Mammary microvascular endothelial cell (primary cell): ENCODE measurements around a stretch of chr20.

- RAMPAGE, long total RNA = no peak
These were observed 20.7 kb downstream of the MAP1LC3A start for GRCh38 chr20:34579182-34579560.

- RAMPAGE, long total RNA = no peak
These were observed 37.0 kb downstream of the PIGU start for GRCh38 chr20:34639708-34640515.

DNA sequence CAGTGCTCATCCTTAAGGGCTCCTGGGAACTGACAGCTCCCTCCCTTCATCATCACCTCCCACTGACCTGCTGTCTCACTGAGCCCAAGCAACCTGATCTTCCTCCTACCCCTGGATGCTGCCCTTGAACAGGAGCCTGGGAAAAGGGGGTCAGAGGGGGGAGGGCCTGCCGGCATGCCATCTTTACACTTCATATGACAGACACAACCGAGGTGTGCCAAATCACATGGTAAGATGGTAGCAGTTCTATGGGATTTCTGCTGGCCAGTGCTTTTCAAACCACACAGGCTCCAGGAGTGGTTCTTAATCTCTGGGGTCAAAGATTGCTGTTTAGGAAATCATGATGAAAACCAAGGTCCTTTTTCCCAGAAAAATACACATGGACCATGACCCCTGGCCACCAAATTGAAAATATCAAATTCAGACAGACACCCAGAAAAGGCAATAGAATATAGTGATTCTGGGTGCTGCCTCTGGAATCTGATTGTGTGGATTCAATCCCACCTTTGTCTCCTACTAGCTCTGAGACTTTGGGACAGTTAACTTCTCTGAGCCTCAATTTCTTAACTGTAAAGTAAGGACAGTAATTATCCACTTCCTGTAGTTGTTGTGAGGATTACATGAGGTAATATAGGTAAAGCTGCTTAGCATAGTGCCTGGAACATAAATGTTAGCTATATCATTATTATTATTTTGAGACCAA lies 3.1 kb downstream of the TP53INP2 start:
- RAMPAGE, long total RNA = no peak

GRCh38 chr20:34804913-34805530 lies 20.4 kb downstream of the NCOA6 start:
- RAMPAGE, long total RNA = no peak

DNA sequence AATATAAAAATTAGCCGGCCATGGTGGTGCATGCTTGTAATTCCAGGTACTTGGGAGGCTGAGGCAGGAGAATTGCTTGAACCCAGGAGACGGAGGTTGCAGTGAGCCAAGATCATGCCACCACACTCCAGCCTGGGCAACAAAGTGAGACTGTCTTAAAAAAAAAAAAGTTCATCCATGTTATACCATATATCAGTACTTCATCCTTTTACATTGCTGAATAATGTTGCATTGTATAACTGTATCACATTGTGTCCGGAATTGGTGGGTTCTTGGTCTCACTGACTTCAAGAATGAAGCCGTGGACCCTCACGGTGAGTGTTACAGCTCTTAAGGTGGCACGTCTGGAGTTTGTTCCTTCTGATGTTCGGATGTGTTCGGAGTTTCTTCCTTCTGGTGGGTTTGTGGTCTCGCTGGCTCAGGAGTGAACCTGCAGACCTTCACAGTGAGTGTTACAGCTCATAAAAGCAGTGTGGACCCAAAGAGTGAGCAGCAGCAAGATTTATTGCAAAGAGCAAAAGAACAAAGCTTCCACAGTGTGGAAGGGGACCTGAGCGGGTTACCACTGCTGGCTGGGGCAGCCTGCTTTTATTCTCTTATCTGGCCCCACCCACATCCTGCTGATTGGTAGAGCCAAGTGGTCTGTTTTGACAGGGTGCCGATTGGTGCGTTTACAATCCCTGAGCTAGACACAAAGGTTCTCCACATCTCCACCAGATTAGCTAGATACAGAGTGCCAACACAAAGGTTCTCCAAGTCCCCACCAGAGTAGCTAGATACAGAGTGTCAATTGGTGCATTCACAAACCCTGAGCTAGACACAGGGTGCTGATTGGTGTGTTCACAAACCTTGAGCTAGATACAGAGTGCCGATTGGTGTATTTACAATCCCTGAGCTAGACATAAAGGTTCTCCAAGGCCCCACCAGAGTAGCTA lies 21.5 kb downstream of the ACSS2 start:
- RAMPAGE, long total RNA = no peak

DNA sequence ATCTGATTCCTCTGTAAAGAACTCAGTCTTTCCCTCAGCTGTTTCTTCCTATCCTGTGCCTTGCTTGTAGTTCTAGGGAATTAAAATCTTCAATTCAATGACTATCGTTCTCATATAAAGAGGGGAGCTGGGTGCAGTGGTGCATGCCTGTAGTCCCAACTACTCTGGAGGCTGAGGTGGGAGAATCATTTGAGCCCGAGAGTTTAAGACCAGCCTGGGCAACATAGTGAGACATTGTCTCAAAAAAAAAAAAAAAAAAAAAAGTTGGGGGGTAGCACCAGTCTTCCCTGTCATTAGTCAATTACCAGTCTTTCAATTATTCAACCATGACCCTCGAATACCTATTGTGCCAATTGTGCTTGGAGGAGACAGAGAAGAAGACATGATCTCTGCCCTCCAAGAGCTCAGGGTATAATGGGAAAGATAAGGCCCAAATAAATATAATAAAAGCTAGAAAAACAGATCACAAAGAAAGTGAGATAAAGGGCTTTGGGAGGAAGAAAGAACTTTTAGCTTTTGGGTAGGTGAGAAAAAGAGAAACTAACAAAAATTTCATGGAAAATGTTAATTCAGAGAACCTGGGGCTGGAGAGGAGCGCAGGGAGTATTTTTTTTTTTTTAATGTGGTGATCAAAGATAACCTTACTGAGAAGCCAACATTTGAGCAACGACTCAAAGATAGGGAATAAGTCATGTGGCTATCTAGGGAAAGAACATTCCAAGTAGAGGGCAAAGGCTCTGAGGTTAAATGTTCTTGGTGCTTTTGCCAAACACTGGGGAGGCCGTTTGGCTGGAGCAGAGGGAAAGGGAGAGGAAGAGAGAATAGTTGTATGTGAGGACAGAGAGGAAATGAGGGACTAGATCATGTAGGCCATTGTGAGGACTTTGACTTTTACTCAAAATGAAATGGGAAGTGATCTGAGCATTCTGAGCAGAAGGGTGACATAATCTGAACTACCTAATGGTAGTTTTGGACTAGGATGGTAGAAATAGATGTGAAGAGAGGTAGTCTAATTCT lies 27.5 kb downstream of the ACSS2 start:
- RAMPAGE, long total RNA = no peak

GRCh38 chr20:34990114-34990656 lies 34.5 kb downstream of the MYH7B start:
- RAMPAGE, long total RNA = no peak

DNA sequence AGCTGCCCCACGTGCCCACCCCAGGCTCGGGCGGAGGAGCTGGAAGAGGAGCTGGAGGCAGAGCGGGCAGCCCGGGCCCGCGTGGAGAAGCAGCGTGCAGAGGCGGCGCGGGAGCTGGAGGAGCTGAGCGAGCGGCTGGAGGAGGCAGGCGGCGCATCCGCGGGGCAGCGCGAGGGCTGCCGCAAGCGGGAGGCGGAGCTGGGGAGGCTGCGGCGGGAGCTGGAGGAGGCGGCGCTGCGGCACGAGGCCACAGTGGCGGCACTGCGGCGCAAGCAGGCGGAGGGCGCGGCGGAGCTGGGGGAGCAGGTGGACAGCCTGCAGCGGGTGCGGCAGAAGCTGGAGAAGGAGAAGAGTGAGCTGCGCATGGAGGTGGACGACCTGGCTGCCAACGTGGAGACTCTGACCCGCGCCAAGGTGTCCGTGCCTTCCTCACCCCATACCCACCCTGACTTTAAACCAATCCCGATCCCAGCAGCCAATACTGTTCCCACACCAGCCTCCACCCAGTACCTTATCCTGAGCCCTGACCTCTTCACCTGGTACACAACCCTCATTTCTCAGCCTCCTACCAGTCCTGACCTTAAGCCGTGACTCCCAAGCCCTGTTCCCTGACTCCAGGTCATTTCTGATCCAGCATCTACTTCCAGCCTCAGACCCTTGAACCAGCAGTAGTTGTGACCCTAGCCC lies 41.7 kb downstream of the MYH7B start:
- RAMPAGE, long total RNA = no peak

DNA sequence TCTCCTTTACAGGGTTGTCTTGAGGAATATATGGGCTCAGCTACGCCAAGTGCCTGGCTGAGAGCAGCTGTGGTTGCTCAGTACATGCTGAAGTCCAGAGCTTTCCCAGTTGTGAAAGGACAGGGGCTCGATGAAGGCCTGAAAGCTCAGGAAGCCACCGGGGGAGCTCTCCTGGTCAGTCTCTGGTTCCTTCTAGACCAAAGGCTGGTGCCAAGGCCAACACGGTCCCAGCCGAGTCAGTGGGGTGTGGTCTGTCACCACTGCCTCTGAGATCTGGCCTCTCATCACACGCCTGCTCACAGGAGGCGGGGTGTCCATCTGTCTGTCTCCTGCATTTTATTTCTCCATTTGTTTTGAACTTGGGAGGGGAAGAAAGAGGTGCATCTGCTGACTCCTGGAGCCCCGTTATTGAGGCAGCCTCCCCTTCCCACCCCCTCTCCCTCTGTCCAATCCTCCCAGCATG lies 5.0 kb upstream of the FAM83C start:
- RAMPAGE, long total RNA = no peak

DNA sequence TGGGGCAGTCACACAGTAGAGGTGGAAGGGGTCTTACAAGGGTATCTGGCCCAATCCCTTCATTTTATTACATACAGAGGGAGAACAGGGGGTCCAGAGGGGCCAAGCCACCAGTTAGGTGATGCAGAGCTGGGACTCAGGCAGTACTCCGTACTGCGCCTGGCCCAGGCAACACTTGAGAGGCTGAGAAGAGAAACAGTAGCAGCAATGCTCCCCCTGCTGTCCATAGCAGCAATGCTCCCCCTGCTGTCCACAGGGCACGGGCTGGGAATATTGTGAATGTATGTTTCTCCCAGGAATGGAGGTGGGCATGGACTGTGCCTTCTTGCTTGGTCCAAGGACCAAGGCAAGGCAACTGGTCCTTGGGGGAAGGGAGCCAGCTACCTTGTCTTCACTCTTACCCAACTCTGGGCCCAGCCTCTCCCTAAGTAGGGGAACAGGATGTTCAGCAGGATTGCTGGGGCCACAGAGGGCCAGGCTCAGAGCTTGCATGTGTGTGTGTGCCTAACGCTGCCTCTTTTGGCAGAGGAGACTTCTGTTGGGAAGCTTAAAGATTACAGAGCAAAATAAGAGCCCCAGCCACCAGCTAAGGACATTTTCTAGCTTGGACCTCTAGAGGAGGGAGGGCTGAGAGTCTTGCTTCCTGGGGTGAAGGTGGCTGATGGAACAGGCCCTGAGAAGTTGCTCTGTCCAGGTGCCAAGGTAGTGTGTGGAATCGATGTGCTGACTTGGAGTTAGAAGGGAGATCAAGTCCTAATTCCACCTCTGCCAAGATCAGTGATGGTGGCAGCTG lies 14.9 kb upstream of the FAM83C start:
- RAMPAGE, long total RNA = no peak

DNA sequence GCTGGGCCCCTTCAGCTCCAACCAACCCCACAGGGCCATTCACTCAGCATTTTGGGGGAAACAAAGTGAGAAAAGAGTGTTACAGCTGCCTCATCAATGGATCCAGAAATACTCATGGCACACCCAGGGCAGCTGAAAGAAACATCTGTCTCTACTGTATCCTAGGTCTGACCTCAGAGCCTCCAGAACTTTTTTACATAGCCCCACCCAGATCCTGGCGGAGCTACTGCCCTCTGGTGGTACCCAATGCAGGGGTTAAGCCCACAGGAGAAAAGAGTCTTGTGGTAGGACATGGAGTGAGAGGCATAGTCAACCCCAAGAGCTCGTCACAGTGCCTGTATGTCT lies 37.2 kb upstream of the FAM83C start:
- RAMPAGE, long total RNA = no peak

- RAMPAGE, long total RNA = no peak
These were observed 21.0 kb downstream of the CEP250 start for GRCh38 chr20:35476355-35476899.

- RAMPAGE, long total RNA = no peak
These were observed 10.1 kb downstream of the ROMO1 start for GRCh38 chr20:35709147-35709890.

GRCh38 chr20:35719580-35720525 lies 20.6 kb downstream of the ROMO1 start:
- RAMPAGE, long total RNA = no peak

DNA sequence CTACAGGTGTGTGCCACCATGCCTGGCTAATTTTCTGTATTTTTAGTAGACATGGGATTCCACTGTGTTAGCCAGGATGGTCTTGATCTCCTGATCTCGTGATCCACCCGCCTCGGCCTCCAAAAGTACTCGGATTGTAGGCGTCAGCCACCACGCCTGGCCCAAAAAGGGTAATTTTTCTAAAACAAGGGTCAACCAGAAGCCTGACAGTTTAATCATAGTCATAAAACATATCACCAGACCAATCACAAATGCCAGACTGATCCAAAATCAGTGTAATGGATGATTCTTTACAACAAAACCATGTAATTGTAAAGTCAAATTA lies 15.8 kb downstream of the RBM39 start:
- RAMPAGE, long total RNA = no peak

DNA sequence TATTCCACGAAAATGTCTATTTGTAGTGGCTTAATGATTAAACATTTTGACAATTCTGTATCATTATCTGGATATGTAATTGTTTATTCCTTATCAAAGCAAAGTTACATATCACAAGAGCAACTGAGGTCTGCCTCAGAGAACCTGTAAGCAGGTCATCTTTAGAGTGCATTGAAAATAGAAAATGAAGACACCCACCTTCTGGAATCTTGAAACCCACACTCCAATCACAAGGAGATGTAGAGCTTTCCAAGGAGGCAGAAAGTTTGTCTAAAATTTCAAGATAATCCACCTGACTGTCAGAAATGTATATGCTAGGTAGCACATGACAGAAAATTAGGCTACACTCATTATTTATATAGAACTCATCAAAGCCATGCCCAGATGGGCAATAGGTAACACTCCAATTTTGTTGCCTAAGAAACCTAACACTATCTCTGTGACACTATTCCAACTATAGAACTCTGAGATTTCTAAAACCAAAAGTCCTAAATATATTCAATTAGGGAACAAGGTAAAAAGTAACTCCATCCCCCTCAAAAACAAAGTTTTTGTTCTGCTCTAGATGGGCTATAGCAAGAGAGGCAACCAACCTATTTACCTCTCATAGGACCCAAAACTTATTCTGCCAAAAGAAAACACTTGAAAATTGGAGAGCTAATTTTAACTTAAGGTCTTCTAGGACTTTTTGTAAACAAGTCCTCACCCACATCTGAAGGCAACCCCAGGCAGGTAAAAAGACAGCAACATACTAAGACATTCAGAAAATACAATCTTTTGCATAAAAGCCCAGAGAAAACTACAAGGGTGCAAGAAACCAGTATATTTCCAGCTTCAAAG lies 7.9 kb downstream of the RBM39 start:
- RAMPAGE, long total RNA = no peak

DNA sequence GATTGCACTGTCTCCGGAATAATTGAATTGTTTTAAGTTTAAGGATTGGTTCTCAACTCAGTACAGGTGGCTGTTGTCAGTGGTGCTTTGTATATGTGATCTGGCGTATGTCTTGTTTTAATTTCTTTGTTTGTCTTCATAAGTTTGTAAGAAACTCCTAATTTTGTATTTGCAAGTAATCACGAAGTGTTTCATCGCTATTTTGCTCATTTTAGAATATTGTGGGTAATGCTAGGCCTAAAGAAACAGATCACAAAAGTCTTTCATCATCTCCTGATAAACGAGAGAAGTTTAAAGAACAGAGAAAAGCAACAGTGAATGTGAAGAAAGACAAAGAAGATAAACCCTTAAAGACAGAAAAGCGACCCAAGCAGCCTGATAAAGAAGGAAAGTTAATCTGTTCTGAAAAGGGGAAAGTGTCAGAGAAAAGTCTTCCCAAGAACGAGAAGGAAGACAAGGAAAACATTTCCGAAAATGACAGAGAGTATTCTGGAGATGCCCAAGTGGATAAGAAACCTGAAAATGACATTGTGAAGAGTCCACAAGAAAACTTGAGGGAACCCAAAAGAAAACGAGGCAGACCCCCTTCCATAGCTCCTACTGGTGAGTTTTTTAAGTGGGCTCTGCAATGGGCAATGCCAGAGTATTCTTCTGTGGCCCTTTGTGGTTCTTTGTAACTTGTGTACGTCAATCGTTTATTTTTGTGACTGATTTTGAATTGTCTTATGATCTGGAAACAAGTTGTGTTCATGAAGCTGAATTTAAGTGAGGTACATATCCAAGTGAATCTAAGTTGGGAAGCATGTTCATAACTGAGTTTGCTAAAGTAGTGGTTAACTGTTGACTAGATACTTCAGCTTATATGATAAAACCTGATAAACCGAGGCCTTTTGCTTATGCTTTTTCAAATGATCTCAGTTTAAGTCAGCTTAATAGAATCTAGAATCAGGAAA lies 91.2 kb downstream of the SCAND1 start:
- RAMPAGE, long total RNA = no peak

DNA sequence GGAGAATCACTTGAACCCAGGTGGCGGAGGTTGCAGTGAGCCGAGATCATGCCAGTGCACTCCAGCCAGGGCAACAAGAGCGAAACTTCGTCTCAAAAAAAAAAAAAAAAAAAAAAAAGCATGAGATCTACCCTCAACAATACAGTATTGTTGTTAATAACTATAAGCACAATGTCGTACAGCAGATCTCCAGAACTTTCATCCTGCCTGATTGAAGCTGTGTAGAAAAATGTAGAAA lies 26.0 kb downstream of the SCAND1 start:
- RAMPAGE, long total RNA = no peak

GRCh38 chr20:36045256-36046078 lies 77.1 kb downstream of the CNBD2 start:
- RAMPAGE, long total RNA = no peak

DNA sequence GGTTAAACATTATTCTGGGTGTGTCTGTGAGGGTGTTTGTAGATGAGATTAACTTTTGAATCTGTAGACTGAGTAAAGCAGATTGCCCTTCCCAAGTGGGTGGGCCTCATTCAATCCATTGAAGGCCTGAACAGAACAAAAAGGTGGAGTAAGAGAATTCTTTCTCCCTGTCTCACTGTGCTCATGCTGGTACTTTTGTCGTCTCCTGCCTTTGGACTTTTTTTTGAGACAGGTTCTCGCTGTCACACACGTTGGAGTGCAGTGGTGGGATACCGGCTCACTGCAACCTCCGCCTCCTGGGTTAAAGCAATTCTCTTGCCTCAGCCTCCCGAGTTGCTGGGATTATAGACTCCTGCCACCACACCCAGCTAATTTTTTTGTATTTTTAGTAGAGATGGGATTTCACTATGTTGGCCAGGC lies 72.0 kb upstream of the EPB41L1 start:
- RAMPAGE, long total RNA = no peak